REH cell (cell line): Measurements from ENCODE around the gene ACO2.

GRCh38 chr22:41130310-41130749 is 37.9 kb downstream of the EP300 start:
- PRO-cap = no peak

- PRO-cap = no peak
Observed at GRCh38 chr22:41149626-41150255, 55.4 kb upstream of the L3MBTL2 start.

- PRO-cap = no peak
Observed at GRCh38 chr22:41168228-41168936, 36.7 kb upstream of the L3MBTL2 start.

- PRO-cap = no peak
Observed at GRCh38 chr22:41232365-41233066, 8.2 kb downstream of the CHADL start.

- PRO-cap = no peak
Observed at GRCh38 chr22:41260209-41260601, 19.5 kb upstream of the CHADL start.

DNA sequence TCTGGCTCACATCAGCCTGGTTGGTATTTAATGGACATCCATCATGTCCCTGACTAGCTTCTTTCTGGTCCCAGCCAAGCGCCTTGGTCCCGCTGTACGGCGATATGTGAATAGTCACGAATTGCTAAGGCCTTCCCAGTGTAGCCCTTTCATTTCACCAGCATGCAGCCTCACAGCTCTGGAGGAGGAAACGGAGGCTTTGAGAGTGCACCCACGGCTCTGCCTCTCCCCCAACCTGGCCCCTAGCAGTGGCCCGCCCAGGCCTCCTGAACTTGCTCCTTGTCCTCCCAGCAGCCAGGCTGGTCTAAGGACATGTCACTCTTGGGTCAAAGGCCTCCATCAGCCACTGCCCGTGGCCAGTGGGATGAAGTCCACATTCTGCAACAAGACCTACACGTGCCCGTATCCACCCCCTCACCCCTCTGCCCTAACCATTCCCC is 37.7 kb upstream of the TEF start:
- PRO-cap = no peak

DNA sequence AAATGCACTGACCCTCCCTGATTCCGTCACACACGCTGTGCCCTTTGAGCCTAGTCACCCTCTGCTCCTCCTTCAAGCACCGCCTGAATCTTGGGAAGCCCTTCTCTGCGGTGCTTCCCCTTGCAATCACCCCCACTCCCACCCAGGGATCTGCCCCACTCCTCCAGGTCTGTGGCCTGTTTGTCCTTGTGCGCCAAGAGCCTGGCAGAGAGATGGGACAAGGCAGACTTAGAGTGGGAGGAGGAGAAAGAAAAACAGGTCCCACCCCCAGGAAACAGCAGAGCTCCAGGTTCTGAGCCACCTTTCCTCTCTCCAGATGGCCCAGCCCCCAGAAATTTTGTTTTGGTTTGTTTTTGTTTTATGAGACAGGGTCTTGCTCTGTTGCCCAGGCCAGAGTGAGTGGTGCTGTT is 37.3 kb upstream of the TEF start:
- PRO-cap = no peak

- PRO-cap = no peak
Observed at GRCh38 chr22:41359886-41360548, 21.7 kb upstream of the TEF start.

DNA sequence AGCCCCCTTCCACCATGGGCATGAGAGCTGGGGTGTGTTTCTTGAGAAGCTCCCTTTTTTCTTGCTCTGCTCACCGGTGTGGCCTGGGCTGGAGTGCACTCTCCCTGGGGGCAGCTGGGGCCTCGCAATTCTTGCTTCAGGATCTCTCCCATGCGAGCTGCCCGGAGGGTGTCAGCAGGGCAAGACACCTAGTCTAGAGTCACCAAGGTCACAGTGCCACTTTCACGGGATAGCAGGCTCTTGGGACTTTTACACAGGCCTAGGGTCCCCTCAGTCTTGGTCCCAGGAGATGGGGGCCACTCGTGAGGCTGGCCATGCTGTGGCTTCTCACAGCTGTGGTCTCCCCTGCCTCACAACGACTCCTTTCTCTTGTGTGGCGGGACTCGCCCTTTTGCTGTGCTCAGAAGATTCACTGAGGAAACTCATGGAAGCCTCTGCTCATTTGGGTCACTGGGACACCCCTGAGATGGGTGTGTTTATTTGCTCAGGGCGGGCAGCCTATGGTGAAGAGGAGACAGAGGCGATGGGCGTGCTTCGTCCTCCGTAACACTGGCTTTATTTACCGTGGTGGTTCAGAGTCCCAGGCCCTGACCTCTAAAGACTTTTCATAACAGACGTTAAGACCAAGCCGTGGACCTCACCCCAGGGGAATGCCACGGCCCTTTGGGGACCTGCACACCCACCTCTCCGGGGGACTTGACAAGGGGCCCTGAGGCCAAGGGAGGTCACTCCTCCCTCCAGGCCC is 15.4 kb downstream of the TEF start:
- PRO-cap = no peak

- PRO-cap = no peak
Observed at GRCh38 chr22:41432010-41432506, 14.5 kb downstream of the TOB2 start.

- PRO-cap = bidirectional peak, plus-strand start at chr22:41469117, minus-strand start at chr22:41469018
Observed at GRCh38 chr22:41468933-41469748, at the start of gene ACO2. Gene ACO2 (plus strand): TSS chr22:41469117.

GRCh38 chr22:41515100-41515619 is 29.1 kb downstream of the POLR3H start:
- PRO-cap = no peak

- PRO-cap = no peak
Observed at GRCh38 chr22:41519914-41520392, 24.3 kb downstream of the POLR3H start.

DNA sequence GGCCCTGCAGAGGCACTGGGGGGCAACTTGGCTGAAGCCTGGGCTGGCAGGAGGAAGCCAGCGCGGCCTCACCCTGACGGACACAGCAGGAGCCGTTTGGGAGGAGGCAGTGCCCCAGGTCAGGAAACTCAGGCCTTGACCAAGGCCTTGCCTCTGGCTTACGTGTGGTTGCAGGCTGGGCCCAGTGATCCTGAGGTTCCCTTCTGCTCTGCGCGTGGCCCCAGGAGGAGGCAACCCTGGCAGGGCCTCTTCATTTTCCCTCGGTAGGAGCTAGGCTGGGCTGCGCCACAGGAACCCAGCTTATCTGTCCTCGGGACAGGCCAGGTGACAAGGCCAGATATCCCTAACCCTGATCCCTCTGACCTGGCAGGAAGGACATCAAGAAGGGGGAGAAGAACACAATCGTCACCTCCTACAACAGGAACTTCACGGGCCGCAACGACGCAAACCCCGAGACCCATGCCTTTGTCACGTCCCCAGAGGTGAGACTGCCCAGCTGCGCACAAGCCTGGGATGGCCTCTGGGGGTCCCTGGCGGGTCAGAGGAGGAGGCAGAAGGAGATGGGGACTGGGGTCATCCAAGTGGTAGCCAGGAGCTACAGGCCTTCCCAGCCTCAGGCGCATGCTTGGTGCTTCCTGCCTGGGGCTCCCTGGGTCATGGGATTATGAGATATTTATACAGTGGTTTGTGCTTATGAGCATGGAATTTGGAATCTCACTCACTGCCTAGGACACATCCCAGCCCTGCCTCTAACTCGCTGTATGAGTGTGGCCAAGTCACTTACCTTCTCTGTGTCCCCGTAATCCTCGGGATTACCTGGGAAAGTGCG is 20.6 kb downstream of the POLR3H start:
- PRO-cap = no peak

DNA sequence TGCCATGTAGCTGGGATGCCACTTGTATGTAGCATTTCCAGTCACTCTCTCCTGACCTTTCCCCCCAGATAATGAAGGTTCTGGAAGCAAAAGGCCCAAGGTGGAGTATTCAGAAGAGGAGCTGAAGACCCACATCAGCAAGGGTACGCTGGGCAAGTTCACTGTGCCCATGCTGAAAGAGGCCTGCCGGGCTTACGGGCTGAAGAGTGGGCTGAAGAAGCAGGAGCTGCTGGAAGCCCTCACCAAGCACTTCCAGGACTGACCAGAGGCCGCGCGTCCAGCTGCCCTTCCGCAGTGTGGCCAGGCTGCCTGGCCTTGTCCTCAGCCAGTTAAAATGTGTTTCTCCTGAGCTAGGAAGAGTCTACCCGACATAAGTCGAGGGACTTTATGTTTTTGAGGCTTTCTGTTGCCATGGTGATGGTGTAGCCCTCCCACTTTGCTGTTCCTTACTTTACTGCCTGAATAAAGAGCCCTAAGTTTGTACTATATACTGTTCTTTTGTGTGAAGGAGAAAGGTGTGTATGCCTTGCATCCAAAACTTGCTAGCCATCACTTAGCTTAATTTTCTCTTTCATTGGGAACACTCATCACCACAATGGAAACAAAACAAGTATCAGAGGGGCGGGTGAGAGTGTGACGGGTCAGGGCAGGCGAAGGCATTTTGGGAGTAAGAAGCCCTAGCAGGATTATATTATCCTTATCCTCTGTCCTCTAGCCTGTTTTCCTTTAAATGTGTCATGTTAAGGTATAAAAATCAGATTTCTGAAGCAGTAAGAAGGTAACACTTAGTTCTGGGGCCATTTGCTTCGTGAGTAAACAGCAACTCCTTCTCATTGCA is 24.9 kb downstream of the SNU13 start:
- PRO-cap = no peak

GRCh38 chr22:41835987-41837128 is 3.5 kb downstream of the SREBF2 start:
- PRO-cap = no peak

DNA sequence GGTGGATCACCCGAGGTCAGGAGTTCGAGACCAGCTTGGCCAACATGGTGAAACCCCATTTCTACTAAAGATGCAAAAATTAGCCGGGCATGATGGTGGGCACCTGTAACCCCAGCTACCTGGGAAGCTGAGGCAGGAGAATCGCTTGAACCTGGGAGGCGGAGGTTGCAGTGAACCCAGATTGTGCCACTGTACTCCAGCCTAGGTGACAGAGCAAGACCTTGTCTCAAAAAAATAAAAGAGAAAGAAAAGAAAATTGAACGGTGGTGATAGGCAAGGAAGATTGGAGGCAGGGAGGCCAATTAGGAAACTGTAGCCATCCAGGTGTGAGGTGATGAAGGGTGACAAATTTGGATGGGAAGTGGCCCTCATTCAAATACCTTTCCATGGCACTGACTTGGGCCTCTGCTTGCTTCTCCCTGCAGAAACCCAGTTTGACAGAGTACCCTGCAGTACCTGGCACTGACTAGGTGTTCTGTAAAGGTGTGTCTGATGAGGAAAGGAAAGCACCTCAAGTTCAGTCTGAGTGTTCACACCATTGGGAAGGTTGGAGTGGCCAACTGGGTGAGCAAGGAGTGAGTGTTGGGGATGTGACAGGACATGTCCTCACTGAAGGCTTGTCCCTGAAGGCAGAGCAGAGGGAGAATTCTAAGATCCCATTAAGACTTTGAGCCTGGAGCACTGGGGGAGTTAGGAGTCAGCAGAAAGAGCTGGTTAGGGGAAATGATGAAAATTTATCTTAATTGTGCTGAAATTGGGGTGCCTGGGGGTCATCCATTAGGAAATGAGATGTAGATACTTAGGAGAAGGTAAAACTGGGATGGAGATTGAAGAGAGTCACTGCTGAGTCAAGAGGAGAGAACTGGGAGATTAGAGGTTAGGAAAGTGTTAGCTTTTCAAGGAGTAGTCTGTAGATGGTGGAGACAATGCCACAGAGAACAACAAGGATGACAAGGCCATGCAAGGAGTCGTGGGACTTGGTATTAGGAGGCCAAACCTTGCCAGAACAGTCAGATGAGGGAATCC is 5.9 kb downstream of the SREBF2 start:
- PRO-cap = no peak

- PRO-cap = no peak
Observed at GRCh38 chr22:41864733-41865809, 32.2 kb downstream of the SREBF2 start.

GRCh38 chr22:41902753-41903322 is 12.0 kb downstream of the SHISA8 start:
- PRO-cap = no peak

- PRO-cap = no peak
Observed at GRCh38 chr22:42022476-42022902, 23.9 kb downstream of the WBP2NL start.